Measurements from ENCODE around the gene FHL3.

- PRO-cap = no peak
- RAMPAGE, long total RNA, 4 experiments = no peak in any of the 4 experiments
Observed at GRCh38 chr1:37802932-37803811, 4.4 kb upstream of the C1orf122 start.

DNA sequence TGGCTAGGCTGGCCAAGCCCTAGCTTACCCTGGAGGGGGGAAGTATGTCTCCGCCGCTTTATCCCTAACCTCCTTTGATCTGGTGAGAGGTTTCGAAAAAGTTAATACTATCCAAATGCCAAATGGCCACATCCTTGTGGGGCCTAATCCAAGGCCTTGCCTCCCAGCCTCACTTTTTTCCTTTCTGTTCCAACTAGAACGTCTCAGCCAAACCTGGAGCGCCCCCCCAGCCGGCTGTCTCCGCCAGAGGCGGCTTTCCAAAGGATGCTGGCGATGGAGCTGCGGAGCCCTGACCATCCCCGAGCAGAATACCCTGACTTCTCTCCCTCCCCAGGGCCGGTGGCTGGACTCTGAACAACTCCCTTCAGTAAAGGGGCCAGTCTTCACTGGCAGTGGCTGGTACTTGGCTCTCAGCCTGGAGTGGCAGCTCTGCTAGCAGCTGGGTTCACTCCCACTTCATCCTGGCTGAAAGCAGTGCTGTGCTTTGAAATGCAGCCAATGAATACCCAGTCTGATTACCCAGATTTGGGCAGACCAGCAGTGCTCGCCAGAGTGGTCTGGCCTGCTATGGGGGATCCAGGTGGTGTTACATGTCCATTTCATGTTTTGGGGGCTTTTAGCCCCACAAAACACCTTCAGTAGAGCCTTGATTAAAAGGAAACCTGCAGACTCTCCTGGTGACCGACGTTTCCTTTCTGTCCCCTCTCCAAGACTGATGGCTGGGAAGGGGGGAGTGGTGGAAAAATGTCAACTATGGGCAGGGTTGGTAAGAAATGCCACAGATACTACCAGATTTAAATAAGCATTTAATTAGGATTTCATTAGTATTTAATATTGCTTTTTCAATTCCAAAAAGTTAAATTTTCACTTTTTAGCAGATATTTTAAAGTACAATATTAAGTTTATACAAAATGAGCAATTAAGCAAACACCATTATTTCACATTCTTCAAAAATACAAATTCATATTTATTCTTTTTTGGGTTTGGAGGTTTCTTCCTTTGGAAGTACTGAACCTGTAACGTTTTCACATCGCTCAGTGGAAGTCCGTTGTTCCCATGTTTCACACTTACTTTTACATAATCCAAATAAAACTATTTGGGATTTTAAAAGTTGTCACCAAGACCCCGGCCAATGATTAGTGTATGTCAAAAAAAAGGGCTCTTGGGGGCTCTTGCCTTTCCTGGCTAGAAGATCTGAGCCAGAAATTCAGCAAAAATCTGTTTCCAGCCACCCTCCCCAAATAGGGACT, 1.2 kb upstream of the YRDC start:
- PRO-cap = no peak
- RAMPAGE, long total RNA, 4 experiments = no peak in any of the 4 experiments

DNA sequence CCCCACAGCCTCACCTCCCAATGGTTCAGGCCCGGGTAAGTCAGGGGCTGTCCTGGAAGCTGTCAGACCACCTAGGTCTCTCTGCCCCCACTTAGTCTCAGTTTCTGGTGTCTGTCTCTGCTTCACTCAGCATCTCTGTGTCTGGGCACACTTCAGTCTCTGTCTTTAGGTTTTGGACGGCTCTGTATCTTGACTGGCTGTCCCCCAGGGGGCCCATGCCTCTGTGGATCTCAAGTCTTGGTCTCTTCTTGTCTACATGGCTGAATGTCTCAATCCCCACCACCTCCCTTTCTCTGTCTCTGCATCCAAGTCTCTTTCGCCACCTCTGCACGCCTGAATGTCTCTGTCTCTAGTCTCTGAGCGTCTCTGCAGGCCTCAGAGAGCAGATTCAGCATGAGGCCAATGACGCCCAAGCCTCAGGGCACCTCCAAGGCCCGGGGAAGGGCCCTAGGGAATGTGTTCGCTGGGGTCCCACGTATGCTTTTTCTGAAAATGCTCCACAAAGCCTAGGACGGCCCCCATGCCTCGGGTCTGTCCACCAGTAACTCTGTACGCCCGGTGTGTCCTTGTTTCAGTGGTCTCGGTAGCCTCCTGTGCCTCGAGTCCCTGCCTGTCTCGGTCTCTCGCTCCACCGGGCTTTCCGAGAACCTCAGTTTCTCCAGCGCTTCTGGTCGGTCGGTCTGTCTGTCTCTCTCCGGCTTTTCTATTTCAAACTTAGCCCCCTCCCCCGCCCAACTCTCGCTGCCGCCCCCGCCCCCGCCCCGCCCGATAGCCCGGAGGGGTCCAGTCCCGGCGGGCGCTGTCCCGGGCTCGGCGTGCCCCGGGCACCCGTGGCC, 702 bp downstream of the FHL3 start:
- PRO-cap = no peak
- RAMPAGE, long total RNA, 4 experiments = no peak in any of the 4 experiments

GRCh38 chr1:38005230-38006042, at the start of gene FHL3:
Gene FHL3 (minus strand): TSS chr1:38005514.
- PRO-cap = bidirectional peak, plus-strand start at chr1:38005775, minus-strand start at chr1:38005514
- RAMPAGE, long total RNA, 4 experiments = start-site peak on the minus strand in 2 of 4 experiments, at chr1:38005487-38005542 at its widest, 14 to 16 reads per replicate

DNA sequence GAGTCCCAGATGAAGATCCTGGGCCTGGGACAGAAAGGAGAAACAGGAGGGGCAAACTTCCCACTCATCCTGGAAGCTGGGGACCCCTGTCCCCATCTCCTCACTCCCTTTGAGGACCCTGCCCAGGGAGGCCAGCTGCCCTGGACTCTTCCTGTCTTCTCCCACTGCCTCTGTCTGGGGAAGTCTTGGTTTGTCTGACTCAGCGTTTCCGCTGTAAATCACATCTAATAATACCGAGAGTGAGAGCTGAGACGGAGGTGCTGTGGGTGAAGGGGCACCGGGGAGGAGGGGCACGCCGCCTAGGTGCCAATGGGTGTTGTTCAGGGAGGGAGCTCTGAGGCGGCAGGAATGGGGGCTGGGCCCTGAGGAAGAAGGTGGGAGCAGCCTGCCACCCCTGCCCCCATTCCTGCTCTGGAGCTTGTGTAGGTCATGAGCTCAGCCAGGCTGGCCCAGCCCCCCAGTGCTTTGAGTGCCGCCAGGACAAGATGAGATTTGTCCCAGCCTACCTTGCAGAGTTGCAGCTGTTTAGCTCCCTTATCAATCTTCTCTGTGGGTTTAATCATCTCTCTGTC, 16.5 kb downstream of the POU3F1 start:
- PRO-cap = no peak
- RAMPAGE, long total RNA, 4 experiments = no peak in any of the 4 experiments

GRCh38 chr1:38990285-38990752, 757 bp upstream of the AKIRIN1 start:
- PRO-cap = no peak
- RAMPAGE, long total RNA, 4 experiments = no peak in any of the 4 experiments

DNA sequence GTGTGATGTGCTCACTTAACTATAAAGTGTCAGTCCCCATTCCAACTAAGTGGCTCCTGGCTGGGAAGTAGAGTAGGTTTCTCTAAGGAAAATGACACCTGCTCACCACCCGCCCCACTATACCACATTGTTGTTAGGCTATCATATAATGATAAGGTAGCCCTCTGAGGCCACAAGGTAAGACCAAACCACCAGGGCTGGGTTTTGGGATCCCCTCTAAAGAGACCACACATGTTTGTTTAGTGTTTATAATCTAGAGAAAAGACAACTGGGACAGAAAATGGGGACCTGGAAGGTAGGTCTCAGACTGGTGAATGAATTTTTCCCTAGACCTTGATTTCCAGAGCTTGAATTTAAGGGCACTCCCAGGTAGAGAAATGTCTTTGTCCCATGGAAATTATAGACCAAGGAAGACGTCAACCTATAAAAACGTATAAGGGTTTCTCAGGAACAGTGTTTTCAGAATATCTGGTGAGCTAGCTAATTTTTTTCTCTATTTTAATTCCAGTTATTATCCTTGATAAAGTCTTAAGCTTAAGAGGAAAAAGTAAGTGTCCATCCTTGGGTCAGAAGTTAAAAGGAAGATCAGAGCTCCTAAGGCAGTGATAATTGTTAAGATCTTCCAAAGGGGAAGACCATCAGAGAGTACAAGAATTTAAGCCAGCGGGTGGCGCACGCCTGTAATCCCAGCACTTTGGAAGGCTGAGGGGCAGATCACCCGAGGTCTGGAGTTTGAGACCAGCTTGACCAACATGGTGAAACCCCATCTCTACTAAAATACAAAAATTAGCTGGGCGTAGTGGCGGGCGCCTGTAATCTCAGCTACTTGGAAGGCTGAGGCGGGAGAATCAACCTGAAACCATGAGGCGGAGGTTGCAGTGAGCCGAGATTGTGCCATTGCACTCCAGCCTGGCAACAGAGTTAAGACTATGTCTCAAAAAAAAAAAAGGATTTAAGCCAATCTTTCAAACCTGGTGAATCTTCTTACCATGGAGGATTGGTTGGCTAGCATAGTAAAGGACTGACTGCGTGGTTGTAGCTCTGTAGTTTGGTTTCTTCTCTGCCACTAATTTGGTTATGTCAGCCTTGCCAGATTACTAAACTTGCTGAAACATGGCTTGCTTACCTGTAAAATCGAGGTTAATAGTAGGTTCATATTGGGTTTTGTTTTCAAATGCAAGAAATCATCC, 15.6 kb downstream of the AKIRIN1 start:
- PRO-cap = no peak
- RAMPAGE, long total RNA, 4 experiments = no peak in any of the 4 experiments

GRCh38 chr1:39050614-39051124, 24.5 kb downstream of the NDUFS5 start:
- PRO-cap = no peak
- RAMPAGE, long total RNA, 4 experiments = no peak in any of the 4 experiments

DNA sequence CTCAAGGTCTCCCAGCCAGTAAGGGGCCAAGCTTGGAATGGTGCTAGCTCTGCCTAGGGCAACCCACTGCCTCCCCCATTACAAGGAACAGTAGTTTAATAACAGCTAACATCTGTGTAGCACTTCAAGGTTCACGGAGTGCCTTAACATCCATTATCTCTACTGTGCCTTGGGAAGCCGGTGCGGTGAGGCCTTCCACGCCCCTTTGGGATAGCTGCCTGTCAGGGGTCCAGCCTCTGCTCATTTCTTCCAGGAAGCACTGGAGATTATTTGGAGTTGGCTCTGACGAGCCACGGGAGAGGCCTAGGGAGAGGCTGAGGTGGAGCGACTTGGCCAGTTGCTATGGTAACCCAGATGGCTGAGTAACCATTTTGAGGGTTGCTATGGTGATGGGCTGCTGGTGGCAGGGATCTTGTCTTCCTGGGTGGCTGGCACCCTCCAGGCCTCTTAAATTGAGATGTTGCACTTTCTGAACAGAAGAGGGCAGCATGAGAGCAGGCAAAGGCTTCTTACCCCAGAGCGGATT, 72.3 kb downstream of the NDUFS5 start:
- PRO-cap = no peak
- RAMPAGE, long total RNA, 4 experiments = no peak in any of the 4 experiments

DNA sequence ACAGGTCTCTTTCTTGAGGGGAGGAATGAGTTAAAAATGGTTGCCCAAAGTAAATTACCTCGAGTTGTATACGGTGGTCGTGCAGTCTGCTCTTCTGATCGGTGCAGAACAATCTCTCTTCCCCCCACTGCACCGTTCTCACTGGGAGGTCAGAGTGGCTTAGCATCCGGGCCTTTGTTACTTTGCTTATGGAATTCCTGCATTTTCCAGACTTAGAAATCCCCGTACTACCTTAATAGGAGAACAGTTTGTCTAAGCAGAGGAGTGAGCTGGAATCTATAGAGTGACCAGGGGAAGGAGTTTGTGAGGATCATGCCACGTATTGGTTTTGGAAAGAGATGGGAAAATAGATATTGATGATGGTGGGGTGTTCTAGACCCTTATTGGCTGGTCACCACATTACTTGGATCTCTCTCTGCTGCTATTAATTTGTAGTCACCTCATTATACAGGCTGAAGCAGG, 81.3 kb downstream of the NDUFS5 start:
- PRO-cap = no peak
- RAMPAGE, long total RNA, 4 experiments = no peak in any of the 4 experiments

DNA sequence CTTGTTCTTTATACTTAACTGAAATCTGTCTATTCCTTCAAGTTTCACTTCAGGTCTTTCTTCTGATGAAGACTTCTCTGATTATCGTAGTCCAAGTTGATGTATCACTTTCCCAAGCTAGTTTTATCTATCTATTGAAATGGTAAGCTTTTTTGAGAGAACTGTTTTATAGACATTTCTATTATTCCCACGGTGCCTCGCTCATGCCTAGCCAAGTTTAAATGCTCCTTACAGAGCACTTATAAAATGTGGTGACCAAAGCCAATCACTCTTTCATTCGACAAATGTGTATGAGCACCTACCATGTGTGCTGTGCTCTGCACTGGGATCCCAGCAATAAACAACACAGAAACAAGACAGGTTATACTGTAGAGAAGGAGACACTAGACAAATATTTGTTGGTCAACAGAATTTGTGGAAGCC, 34.4 kb upstream of the MACF1 start:
- PRO-cap = no peak
- RAMPAGE, long total RNA, 4 experiments = no peak in any of the 4 experiments

- PRO-cap = no peak
- RAMPAGE, long total RNA, 4 experiments = no peak in any of the 4 experiments
Observed at GRCh38 chr1:39230290-39231447, 26.2 kb downstream of the MACF1 start.

DNA sequence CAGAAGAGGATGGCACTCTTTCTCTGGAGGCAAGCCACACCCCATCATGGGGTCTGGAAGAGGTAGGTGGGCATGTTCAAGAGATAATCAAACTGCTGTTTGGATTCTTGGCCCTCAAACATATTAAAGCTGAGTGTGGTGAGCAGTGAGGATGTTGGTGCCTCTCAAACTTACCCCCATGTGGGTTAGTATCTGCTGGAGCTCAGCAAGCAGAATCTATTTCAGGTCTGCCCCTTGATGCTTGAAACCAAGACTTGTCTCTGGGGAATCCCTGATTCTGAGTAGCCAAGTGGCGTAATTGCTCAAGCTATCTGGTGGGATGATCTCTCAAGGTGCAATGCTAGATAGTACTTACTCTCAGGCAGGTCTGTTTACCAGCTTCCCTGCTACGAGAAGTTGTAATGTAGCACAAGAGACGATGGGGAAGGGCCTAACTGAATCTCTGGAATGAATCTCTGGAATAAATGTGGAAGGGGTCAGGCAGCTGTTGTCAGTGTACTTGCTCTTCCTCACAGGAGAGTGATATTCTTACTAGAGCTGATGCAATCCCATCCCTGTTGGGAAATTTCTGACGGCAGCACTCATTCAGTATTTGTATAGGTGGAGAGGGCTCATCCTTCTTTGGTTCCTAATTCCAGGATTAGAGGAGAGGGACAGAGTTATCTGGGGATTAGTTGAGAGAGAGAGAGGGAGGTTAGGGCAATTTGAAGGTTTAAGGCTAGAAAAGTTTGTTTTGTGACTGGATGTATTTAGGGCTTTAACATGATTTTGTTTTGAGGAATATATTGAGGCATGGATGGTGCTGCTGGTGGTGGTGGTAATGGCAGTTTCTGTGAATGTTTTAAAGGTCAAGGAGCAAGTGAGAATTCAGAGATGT, 65.4 kb downstream of the MACF1 start:
- PRO-cap = no peak
- RAMPAGE, long total RNA, 4 experiments = no peak in any of the 4 experiments

- PRO-cap = no peak
- RAMPAGE, long total RNA, 4 experiments = no peak in any of the 4 experiments
Observed at GRCh38 chr1:39295965-39296355, 91.5 kb downstream of the MACF1 start.

DNA sequence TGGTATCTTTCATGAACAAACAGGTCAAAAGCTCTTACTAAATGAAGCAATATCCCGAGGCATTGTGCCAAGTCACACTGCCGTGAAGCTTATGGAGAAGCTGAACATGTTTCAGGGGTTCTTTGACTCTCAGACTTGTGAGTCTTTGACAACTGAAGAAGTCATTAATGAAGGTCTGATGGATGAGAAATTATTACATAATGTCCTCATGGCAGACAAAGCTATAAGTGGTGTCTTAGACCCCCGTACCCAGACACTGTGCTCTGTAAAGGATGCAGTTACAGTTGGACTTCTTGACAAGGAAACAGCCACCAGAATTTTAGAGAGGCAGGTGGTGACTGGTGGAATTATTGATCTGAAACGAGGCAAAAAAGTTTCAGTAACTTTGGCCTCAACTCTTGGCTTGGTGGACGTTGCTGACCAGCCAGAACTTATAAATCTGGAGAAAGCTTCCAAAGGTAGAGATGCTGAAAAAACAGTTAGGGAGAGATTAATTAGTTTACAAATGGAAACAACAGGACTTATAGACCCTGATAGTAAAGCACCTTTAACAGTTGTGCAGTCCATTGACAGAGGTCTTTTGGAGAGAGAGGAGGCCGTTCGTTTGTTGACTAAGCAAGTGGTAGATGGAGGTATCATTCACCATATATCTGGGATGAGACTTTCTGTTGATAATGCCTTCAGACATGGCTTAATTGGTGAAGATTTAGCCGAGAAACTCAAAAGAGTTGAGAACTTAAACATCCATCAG, 129.2 kb downstream of the MACF1 start:
- PRO-cap = no peak
- RAMPAGE, long total RNA, 4 experiments = no peak in any of the 4 experiments

- PRO-cap = no peak
- RAMPAGE, long total RNA, 4 experiments = no peak in any of the 4 experiments
Observed at GRCh38 chr1:39367934-39368637, 123.3 kb upstream of the BMP8A start.

DNA sequence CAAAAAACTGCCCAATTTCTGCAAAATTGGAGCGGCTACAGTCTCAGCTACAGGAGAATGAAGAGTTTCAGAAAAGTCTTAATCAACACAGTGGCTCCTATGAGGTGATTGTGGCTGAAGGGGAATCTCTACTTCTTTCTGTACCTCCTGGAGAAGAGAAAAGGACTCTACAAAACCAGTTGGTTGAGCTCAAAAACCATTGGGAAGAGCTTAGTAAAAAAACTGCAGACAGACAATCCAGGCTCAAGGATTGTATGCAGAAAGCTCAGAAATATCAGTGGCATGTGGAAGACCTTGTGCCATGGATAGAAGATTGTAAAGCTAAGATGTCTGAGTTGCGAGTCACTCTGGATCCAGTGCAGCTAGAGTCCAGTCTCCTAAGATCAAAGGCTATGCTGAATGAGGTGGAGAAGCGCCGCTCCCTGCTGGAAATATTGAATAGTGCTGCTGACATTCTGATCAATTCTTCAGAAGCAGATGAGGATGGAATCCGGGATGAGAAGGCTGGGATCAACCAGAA, 104.1 kb upstream of the BMP8A start:
- PRO-cap = no peak
- RAMPAGE, long total RNA, 4 experiments = no peak in any of the 4 experiments

- PRO-cap = no peak
- RAMPAGE, long total RNA, 4 experiments = no peak in any of the 4 experiments
Observed at GRCh38 chr1:39393272-39393960, 98.0 kb upstream of the BMP8A start.

- PRO-cap = no peak
- RAMPAGE, long total RNA, 4 experiments = no peak in any of the 4 experiments
Observed at GRCh38 chr1:39411691-39412776, 79.4 kb upstream of the BMP8A start.

DNA sequence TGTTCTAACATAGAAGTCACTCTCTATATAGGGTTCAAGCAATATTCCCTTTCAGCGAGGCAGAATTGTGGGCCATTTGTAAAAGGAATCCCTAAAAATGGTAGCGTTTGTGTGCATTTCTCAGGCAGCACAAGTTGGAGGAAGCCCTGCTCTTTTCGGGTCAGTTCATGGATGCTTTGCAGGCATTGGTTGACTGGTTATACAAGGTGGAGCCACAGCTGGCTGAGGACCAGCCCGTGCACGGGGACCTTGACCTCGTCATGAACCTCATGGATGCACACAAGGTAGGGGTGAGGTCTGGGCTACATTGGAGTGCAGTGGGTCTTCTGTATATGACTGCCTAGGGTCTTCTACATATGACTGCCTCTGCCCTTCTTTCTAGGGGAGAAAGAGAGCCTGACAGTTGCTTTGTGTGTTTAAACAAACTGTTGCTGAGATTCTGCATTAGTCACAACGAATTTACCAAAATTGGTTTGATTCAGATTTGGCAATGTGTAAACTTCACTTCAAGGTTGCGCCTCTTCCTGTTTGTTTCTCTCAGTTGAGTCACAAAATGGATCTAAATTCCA, 40.4 kb upstream of the BMP8A start:
- PRO-cap = no peak
- RAMPAGE, long total RNA, 4 experiments = no peak in any of the 4 experiments